ENCODE measurements around a stretch of chr12.

GRCh38 chr12:114683286-114683648 is 708 bp downstream of the TBX3 start:
- RRBS: no CpG with 5 or more reads among the region's 19 CpGs

- RRBS: 67% methylated on average over 1 of the region's 18 CpGs
Measured at GRCh38 chr12:114691815-114692156, 7.8 kb upstream of the TBX3 start.

DNA sequence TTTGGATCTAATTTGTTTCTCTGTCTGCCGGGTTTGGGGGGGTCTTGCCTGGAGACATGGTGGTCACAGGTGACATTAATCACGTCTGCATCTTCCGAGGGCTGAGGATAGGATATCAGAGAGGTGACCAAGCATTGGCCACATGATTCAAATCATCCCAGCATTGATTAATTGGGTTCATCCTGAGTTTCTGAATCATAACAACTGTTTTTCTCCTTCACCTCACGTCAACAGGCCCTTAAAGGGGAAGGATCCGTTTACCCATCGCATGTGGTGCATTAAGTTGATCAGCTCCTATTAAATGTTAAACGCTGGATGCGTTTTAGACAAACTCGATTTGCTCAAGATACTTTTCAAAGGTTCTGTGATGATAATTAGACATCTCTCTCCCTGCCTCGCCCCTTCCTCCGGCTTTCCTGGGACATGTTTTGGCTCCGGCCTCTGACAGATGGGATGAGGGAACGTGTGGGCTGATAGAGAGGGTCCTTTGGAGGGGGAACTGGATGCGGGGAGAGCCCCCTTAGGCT is 63.3 kb upstream of the TBX3 start:
- RRBS: no CpG with 5 or more reads among the region's 14 CpGs

GRCh38 chr12:114799425-114800044 is 115.6 kb upstream of the TBX3 start:
- RRBS: no CpG with 5 or more reads among the region's 13 CpGs

- RRBS: no CpG with 5 or more reads among the region's 2 CpGs
Measured at GRCh38 chr12:114933356-114933710, 249.4 kb upstream of the TBX3 start.

DNA sequence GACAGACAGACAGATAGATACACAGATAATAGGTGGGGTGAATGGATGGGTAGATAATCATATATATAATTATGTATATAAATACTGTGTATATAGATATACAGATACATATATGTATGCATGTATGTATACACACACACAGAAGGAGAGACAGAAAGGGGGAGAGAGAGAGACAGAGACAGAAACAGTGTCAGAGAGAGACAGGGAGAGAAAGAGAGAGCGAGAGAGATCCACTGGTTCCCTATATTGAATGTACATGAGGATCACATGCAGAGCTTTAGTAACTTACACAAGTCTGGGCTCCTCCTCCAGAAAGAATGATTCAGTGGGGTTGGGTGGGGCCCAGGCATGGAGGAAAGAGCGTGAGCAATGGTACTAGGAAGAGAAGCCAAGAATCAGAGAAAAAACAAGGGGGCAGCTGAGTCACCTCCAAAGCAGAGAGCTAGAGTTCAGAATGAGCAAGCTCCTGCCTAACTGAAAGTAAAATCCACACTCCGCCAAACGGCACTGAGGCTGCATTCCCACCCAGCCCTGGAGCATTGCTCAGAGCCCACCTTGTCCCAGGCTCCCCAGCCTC is 670.0 kb upstream of the TBX3 start:
- RRBS: no CpG with 5 or more reads among the region's 4 CpGs

- RRBS: no CpG with 5 or more reads among the region's 49 CpGs
Measured at GRCh38 chr12:115598830-115600074, 678.2 kb downstream of the MED13L start.

- RRBS: 4% methylated on average over 4 of the region's 12 CpGs
Measured at GRCh38 chr12:115943474-115943980, 334.0 kb downstream of the MED13L start.

DNA sequence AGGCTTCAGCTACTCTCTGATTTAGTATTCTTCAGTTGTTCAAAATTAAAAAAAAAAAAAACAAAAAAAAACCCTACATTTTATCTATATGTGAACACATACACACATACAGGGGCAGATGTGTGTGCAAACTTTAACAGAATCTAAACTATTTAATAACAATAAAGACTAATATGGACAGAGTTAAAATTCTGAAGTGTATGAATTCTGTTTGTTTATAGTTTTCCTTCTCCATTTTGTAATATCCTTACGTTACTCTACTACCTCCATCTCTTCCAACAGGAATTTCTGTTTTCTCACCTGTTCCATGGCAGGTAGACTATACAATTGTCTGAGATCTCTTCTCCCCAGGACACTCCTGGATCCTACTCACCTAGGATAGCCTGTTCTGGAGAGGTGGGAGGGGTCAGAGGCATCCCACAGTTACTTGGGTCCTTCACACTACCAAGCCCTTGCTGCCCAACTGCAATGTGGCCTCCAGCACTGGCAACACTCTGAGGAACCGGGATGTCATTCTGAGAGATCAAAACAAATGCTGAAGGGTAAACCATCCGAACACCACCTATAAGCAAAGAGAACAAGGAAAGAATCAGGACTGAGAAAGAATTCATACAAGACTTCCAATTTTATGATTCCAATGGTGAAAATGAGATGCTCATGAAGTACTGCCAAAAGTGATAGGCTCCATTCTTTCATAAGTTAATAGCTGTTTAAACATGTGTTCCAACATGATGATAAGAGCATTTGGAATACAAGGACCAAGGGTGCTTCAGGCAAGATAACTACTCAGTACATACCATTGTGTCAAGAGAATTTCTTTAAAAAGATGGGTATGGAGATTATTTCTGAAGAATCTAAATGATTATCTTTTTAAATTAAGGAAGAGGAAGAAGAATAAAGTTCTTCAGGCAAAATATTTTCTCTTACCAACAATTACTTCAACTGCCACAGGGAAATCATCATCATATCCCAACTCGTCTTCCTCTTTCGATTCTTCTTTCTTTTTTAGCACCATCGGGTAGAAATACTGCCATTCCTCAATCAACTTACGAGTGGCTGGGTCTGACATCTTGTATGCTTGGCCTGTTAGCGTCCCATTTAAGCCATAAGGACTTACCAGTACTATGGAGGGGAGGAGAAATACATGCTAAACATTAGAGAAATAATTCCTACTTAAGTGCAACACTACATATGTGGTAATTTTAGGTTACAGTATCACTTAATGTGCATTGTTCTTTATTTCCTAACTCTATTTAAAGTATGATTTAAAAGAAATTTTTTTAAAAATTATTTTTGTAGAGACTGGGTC is 258.2 kb downstream of the MED13L start:
- RRBS: no CpG with 5 or more reads among the region's 8 CpGs

DNA sequence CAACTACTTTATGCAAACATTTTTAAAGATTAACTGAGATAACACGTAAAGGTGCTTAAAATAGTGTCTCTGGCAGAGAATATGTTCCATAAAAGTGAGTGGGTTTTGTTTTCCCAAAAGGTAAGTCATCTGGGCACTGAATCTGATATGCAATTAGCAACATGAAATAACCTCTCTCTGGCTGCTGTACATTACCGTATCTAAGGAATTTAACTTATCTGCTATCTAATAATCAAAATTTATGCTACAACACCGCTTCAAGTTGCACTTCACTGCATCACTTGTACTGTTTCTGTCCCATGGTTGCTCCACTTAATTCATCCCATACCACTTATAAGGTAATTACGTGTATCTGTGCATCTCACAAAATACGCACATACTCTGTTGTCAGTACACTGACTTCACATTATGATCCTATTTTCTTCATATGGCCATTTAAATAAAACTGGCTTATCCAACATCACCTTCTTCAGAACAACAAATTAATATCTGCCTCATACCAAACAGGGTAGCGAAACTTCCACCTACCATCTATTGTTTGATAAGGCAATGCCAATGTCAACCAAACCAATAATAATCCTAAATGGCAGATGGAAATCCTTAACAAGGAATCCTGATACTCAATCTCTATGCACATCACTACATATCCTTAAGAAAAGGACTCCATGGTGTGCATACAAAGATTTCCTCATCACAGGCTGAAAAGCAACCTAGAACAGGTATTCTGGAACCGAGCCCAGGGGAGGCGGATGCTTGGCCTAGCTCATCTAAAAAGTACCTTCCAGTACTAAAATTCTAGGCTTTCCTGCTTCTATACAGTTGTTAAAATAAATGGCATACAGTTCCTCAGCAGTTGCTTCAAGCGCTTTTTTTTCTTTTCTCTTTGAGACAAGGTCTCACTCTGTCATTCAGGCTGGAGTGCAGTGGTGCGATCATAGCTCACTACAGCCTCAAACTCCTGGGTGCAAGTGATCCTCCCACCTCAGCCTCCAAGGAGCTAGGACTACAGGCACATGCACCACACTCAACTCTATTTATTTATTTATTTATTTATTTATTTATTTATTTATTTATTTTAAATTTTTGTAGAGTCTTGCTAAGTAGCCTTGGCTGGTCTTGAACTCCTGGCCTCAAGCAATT is 132.5 kb downstream of the MED13L start:
- RRBS: no CpG with 5 or more reads among the region's 10 CpGs

GRCh38 chr12:116204555-116205580 is 72.6 kb downstream of the MED13L start:
- RRBS: no CpG with 5 or more reads among the region's 6 CpGs

DNA sequence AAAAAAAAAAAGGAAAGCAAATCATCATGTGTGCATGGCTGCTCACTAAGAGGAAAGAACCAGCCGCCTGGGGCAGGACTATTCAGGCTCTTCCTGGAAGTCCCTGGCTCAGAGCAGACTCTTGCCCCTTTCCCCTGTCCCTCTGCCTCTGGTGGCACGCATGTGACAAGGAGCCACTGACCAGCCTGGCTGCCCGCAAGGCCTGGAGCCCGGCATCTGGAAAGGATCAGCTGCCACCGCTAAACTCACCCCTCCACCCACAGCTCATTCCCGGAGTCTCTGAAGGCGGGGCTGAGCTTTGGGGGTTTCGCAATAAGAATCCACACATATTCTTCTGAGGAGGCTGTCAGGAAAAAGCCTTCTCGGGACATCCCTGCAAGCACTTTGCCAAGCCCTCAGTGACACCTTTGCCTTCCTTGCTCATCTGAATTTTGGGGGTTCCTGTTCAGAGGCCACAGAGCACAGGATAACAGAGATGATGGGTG is 125.0 kb upstream of the MAP1LC3B2 start:
- RRBS: 3% methylated on average over 3 of the region's 9 CpGs

- RRBS: no CpG with 5 or more reads among the region's 27 CpGs
Measured at GRCh38 chr12:116455402-116456643, 103.4 kb upstream of the MAP1LC3B2 start.

DNA sequence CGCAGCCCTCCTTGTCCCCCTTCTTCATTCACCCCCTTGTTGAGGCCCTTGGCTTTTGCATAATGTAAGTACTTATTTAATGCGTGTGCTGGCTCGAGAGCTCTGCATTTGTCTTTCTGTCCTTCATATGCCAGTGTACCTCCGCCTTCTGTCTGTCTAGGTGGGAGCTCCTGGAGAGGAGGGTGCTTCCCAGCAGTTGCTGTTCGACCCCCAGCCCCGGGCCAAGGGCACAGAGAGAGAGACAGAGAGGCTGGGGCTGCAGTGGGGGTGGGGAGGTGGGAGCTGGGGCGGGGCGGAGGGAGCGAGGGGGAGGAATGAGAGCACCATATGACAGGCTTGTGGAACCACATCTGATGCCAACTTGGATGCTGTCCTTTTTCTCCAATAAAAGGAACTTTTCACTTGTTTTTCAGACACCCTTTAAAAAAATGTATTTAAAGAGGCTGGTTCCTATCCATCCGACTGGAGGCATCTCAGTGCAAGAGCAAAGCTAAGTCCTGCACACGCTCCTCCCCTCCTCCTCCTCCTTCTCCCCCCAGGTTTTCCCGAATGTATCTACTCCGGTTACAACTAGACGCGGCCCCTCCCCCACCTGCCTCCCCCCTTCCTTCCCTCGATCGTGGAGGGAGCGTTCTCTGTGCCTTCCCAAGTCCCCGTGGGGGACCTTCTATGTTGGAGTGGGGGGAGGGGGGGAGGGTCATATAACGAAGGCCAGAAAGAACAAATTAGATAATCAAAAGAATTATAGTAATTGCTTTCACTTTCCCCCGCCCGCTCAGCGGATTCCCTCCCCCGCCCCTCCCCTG is 25.4 kb upstream of the MAP1LC3B2 start:
- RRBS: no CpG with 5 or more reads among the region's 24 CpGs

DNA sequence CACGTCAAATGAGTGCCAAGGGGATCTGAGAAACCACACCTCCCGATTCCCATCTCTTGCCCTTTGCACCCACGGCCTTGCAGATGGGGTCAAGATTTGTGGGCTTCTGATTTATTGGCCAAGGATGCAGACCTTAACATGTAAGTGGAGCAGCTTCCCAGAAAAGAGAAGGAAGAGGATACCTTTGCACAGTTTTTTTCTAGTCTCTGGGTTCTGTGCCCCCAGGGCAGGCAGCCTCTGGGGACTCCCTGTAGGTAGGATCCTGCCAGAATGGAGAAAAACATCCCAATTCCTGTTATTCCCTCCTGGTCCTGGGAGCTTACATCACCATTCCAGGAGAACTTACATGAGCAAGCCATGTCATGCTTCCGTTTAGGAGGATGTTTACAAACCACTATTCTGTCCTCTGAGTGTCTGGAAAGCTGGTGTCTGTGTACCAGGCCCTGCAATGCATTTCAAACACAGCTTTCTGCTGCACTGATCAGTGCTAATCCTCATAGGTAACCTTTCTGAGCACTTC is 20.0 kb upstream of the MAP1LC3B2 start:
- RRBS: no CpG with 5 or more reads among the region's 4 CpGs

DNA sequence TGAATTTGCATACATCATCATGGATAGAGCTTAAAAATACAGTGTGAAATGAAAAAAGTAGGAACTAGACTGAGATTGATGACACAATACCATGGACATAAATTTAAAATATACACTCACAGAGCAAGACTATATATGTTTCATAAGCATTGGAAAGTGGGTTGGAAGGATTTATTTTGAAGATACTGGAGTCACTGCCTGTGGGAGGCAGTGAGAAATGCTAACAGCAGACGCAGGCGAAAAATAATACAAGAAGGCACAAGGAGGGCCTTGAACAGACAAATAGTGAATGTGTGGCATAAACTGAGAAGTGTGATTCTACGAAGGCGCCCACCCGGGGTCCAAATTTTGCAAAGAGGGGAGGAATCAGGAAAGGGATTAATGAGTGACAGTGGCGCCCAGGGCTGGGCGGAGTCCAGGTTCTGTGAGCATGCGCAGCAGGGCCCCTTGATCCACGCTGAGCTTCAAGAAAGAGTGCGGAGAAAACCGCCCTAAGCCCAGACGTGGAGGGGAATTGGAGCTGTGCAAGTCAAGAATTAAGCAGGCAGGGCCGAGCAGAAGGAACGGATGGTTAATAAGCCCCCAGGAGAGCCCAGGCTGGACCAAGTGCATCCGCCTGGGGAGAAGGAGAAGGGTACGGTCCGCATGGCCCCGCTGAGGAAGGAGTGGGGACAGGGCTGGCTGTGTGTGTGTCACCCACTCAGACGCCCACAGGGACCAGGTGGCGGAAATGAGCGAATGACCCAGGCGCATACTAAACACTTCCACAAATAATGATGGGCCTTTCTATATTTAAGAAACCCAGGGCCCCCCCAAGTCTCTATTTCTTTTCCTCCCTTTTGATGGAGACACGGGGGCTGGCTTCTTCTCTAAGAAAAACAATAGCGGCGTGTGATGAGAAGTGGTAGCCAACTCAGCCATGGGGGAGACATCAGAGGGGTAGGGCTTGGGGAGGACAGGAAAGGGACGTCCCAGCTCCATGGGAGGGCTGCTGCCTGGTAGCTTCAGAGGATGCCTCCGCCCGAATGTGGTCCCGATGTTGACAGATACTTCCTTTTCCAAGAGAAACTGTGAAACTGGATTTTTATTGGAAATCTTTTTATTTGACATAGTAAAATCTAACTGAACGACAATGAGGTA is 6.6 kb upstream of the MAP1LC3B2 start:
- RRBS: no CpG with 5 or more reads among the region's 30 CpGs

DNA sequence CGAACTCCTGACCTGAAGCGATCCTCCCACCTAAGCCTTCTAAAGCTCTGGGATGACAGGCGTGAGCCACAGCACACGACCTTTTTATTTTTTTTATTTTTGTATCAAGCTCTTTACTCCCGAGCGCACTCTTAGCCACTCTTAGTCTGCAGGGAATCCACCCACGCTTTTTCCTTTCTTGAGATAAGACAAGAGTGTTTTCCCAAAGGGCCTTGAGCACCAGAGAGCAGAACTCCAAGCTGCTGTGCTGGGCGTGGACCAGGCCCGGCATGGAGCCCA is 23.5 kb downstream of the MAP1LC3B2 start:
- RRBS: no CpG with 5 or more reads among the region's 9 CpGs

GRCh38 chr12:116635476-116636130 is 76.4 kb downstream of the MAP1LC3B2 start:
- RRBS: no CpG with 5 or more reads among the region's 11 CpGs

- RRBS: no CpG with 5 or more reads among the region's 16 CpGs
Measured at GRCh38 chr12:116693164-116693758, 44.6 kb downstream of the SPRING1 start.

- RRBS: 4% methylated on average over 3 of the region's 22 CpGs
Measured at GRCh38 chr12:116736967-116737439, 866 bp downstream of the SPRING1 start.